ENCODE measurements around a stretch of chr14.

DNA sequence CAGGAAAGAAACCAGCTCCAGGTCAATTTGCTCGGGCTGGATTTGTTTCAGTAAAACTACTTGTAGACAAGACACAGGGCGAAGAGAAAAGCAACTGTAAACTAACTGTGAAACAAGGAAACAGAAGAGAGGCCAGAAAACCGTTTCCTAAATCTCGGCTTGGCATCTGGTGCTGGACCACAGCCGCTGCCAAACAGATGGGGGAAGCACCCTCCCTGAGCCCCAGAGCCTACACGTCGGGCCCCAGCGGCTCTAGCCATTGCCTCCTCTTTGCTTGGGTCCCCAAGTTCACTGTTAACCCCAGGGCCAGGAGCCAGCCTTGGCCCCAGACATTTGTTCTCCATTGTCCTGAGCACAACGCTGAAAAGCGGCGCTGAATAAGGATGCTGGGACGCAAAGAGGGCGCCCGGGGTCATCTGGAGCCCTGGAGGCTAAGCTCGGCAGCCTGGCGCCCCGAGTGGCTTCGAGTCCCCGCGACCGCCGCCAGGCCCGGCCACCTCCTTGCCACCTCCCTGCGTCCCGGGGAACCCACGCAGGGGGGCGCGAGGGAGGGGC, 826 bp upstream of the PACS2 start:
- CAGE, long polyA plus RNA, result no peak
- RRBS, result 6% methylated on average over 12 of the region's 28 CpGs

DNA sequence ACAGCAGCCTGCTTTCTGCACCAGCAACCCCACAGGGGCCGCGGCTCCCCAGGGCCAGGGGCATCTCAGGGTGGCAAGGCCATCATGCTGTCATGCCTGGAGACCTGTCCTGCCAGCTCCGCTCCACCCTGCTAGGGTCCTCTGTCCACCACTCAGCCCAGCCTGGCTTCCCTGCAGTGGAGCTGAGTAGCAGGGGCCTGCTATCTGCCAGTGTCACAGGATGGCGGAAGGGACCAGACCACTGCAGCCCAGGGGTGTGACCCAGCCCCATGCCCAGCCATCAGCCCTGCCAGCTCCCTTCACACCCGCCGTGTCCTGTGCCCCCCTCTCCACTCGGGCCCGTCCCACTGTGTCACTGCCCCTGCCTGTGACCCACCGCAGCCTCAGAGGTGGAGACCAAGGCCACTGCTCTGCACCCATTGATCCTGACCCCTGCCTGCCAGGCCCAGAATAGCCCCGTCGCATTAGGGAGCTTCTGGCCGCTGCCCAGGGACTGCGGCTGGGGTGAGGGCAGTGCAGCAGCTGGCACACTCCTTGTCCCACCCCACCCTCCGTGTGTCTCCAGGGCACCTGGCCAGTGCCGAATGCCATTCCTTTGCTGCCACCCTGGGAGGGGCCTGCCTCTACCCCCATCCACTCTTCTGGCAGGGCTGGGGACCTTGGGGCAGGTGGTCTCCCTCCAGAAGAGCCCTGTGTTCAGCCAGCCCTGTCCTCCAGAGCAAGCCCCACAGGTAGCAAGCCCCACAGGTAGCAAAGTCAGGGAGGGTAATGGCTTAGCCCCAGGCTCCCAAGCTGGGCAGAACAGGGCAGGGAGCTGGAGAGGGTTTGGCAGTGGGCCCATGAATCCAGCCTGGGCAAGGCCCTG, 2.1 kb upstream of the CRIP2 start:
- CAGE, long polyA plus RNA, result no peak
- RRBS, result no CpG with 5 or more reads among the region's 15 CpGs

GRCh38 chr14:105473179-105473589, 1.4 kb upstream of the CRIP2 start:
- CAGE, long polyA plus RNA, result no peak
- RRBS, result no CpG with 5 or more reads among the region's 5 CpGs

GRCh38 chr14:105487395-105488253, 938 bp downstream of the CRIP1 start:
- CAGE, long polyA plus RNA, result no peak
- RRBS, result 7% methylated on average over 8 of the region's 67 CpGs

DNA sequence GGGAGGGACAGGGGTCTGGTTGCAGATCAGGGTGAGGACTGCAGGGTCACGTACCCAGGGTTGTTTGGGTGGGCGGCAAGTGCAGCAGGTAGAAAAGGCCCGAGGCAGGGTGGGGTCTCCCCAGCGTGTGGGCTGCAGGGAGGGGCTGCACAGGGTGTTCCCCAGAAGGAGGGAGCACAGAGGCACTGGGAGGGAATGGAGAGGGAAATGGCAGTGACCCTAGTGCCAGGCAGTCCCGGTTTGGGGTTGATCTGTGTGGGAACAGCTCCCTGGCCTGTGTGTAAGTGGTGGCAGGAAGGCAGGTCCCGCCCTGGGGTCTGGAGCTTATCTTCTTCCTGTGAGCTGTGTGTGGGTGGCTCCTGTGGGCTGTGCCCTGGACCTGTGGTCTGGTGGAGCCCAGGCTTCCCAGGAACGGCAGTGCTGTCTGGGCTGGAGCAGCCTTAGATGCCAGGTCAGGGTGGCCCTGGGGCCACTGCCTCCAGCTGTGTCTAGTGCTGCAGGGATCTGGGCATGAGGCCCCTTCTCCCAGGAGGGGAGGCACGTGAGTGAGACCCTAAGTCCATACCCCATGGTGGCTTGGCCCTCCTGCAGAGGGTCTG, 363.4 kb downstream of the TMEM121 start:
- CAGE, long polyA plus RNA, result no peak
- RRBS, result no CpG with 5 or more reads among the region's 8 CpGs

DNA sequence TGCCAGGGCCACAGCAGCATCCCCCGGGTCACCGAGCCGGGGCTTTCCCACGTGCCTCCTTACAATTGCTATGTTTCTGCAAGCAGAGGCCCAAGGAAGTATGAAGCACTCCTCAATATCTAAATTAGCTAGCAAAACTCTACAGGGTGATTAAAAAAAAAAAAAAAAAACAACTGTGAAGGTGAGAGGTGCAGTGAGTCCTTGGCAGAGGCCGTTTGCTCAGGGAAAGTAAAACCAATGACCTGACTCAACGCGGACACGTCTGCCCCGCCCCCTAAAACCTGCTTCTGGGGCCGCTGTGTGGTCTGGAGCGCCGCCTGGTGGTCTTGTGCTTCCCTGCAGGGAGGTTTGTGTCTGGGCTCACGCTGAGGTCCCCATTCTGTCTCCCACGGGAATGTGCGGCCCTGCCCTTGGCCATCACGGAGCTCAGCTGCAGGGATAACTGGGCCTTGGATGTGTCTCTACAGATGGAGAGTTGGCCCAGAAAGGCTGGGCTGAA, 418.5 kb downstream of the TMEM121 start:
- CAGE, long polyA plus RNA, result no peak
- RRBS, result no CpG with 5 or more reads among the region's 16 CpGs

GRCh38 chr14:105986706-105987289, 460.4 kb downstream of the TMEM121 start:
- CAGE, long polyA plus RNA, result no peak
- RRBS, result no CpG with 5 or more reads among the region's 4 CpGs

DNA sequence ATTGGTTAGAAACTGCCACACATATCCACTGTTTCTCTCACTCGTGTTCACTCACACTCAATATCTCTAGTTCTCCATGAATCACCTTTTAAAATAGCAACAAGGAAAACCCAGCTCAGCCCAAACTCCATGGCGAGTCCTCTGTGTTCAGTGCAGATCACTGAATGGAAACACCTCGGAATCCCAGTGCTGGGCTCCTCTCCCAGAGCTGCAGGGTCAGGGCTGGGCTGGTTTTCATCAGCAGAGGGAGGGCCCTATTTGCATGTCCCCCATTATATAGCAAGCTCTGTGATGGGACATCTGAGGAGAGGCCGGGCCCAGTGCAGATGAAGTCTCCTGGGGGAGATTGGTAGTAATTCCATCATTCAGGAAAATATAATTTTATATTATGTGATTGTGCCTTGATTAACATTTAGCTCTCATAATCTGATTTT, 1149.0 kb downstream of the TMEM121 start:
- CAGE, long polyA plus RNA, result no peak
- RRBS, result no CpG with 5 or more reads among the region's 4 CpGs

Measured in AG04450 (cell line).